ENCODE data around the gene BCCIP.

DNA sequence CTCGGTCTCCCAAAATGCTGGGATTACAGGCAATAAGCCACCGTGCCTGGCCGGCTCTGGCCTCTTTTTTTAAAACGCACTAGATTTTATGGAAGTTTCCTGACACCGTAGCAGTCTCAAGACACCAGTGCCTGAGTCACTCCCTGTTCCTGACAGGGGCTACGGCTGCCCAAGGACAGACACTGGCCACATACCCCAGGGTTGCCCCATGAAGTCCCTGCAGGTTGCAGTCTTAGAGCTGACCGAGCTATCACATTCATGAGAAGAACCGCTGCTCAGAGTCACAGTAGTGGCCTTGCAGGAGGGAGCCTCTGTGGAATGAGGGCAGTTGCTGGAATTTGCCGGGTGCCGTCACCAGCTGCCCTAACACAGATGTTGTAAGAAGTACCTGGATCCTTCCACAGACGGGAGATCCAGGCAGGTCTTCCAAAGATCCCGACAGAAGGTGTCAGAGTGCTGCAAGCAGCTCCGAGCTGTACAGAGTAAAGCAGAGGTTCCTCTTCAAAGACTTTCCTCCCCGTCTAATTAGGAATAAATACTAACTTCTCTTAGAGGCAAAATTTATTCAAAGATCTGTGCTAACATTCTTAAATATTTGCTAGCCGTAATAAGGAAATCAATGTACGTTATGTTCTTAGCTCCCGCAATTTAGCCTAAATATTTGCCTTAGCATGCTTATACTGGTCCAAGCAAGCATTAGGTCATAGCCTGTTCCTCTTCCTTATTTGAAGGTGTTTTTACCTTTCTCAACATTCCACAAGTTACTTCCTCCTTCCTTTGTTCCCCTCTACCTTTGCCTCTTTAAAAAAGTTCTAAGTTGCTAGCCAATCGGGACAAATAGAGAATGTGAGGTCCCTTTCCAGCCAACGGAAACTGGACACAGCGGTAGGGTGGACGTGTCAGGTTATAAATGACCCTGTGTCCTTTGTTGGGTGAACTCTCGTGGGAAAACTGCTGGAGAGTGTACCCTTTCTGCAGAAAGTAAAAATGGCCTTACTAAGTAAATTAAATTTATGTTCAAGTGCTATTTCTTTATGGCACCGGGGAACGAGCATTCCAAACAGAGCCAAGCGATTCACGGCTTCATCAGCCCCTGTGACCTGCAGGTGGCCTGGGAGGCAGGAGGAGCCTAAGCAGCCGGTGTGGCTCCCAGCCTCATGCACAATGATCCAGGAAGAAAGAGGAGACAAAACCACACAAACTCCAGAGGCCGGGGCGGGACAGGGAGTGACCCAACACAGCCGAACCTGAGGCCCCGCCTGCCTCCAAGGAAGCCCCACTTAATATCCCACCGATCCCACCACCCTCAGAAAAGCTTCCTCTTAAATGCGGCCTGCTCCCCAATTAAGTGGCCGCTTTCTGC is 19.2 kb downstream of the CTBP2 start:
- RRBS, result 96% methylated on average over 5 of the region's 34 CpGs

- RRBS, result no CpG with 5 or more reads among the region's 29 CpGs
These were observed 12.4 kb downstream of the CTBP2 start for GRCh38 chr10:125015276-125016132.

- RRBS, result no CpG with 5 or more reads among the region's 27 CpGs
These were observed 11.2 kb downstream of the CTBP2 start for GRCh38 chr10:125016328-125017462.

DNA sequence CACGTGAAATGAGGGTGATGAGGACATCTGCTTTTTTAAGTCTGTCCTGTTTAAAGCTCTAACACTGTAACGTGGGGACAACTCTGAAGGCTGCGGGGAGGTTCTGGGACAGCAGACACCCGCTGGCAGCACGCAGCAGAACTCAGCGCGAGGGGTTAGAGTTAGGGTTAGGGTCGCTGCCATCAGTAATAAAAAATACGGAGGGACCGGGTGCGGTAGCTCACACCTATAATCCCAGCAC is 34.4 kb upstream of the CTBP2 start:
- RRBS, result no CpG with 5 or more reads among the region's 11 CpGs

- RRBS, result no CpG with 5 or more reads among the region's 18 CpGs
These were observed 58.8 kb upstream of the CTBP2 start for GRCh38 chr10:125086541-125087200.

DNA sequence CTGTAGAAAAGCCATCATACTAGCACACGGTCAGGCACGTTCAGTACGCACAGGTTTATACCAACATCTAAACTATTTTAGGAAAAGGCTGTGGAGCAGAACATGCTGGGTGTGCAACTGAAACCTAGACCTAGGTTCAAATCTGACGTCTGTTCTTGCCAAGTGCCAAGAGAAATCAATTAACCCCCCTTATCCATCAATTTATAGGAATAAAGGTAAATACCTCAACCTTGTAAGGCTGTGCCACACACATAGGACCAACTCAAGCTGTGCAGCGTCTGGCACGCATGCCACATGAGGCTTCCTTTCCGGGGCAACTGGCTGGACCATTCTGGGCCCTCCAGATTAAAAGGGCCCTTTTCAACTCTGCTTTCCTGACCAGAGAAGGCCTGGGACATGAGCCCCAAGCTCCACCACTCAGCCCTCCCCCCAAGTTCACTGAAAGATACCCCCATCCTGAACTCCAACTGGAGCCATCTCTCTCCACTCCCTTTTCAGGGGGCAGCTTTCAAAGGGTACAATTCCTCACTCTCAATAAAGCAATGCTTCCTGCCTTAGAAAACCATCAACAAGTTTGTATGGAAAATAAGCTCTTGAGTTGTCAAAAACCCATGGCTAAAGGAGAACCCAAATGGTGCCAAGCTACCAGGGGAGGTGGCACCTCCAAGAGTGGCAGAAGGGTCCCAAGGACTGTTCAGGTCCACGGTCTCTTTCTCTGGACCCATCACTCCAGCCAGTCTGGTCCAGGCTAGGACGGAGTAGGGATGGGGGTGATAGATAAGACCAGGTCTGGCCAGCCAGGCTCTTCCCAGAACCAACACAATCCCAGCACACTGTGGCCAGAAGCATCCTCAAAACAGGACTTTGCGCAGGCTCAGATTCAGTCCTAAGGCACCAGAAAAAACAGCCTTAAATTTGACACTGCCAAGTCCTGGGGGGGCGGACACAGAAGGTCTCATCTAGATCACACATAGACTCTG is 71.5 kb upstream of the CTBP2 start:
- RRBS, result no CpG with 5 or more reads among the region's 11 CpGs

GRCh38 chr10:125122568-125123511 is 95.0 kb upstream of the CTBP2 start:
- RRBS, result no CpG with 5 or more reads among the region's 17 CpGs

DNA sequence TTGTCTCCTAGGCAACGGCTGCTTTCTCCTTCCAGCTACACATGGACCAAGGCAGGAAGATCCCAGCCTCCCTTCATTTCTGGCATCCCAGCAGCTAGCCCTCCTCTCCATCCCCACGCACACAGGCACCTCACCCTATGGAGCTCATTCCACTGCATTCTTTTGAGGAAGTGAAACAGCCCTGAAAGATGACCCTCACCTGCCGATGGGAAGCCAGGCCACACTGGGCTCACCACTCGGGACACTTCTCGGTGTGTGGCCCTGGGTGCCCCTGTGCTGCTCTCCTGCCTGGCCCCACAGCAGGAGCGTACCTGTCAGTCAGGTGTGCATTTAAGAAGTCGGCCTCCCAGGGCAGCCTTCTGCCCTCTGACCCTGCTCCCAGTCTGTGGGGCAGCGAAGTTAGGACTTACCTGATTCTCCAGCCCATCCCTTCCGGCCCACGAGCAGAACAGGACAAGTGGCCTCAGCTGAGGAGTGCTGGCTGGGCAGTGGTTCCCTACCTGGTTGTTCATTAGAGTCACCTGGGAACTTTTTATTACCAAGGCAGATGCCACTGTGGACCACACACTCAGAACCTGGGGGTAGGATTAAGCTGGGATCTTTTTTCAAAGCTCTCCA is 107.8 kb upstream of the CTBP2 start:
- RRBS, result no CpG with 5 or more reads among the region's 10 CpGs

DNA sequence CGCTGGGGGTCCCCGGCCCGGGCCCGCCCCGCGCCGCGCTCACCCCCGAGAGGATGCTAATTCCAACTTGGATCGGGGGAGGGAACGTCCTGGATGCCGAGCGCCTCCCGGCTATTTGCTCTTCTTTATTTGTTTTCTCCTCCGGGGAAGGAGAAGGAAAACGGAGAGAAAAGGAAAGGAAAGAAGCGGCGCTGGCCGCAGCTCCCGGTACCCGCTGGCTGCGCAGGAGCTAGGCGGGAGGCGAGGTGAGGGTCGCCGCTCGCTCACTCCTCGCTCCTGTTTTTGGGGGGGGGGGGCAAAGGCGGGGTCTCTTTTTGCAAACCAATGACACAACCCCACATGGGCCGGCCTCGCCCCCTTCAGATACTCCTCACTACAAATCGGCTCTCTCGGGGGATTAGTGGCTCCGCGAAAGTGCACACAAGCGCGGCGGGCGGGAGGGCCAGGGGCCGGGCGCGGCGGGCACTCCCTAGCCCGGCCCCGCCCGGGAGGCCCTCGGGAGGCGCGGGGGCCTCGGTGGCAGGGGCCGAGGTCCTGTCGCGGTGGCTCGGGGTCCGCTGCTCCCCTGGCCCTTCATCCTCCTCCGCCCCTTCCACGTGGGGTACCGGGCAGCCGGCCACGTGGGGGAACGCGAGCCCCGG is 133.0 kb upstream of the CTBP2 start:
- RRBS, result 2% methylated on average over 29 of the region's 63 CpGs

DNA sequence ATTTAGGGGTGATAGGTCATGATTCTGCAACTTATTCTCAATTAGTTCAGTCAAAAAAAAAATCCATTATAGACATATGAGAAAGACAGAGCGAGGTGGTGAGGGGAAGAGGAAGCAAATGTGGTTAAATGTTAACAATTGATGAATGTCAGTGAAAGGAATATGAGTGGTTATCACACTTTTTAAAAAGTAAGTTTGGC is 253.5 kb upstream of the CTBP2 start:
- RRBS, result no CpG with 5 or more reads among the region's 1 CpG

DNA sequence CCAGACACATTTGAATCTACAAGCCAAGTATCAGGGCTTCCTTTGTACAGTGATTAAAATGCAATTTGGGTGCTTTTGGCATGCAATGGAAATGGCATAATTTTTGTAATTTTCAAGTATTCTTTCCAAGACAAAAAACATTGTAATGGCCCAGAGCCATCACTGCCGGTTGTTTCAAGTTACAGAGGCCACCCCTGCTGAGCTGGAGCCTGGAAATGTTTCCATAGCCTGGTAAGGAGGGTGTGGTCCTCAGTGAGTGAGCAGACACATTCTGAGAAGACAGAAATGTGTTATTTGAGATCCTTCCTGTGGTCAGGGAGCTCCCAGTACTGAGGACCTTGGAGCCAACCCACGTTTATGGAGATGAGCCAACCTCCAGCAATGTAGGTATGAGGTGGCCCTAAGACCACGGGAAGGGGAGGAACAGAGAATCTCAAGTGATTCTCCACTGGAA is 20.9 kb downstream of the TEX36 start:
- RRBS, result no CpG with 5 or more reads among the region's 3 CpGs

DNA sequence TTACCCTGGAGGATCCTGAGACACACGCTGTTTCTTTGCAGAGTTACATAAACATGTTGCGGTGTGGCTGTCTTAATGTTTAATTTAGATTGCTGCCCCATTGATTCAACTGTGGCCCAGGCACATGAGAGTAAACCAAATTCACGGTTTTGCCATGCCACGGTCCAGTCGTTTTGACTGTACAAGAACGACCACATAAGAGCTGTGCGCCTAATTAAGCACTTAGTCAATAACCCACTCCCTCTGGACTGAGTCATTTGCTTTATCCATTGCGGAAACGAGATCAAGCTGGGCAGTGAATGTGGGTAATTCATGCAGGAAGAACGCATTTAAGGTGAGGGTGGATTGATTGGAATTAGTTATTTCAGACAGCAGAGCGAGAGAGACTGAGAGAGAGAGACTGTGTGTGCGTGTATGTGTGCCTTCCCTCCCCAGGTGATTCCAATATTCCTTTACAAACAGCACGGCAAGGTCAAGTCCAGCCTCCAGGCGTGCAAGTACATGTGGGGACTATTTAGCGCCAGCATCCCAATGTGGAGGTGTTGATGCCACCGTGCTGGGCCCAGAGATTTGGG is 8.3 kb upstream of the TEX36 start:
- RRBS, result no CpG with 5 or more reads among the region's 16 CpGs

DNA sequence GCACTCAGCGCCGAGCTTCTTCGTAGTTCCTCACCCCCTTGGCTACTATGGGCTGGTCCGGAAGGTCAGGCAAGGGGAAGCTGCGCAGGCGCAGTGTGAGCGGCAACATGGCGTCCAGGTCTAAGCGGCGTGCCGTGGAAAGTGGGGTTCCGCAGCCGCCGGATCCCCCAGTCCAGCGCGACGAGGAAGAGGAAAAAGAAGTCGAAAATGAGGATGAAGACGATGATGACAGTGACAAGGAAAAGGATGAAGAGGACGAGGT is at the start of gene BCCIP:
TSS of gene BCCIP (plus strand) at position 96 of the 262 bp plus-strand sequence.
- RRBS, result 2% methylated on average over 9 of the region's 20 CpGs

DNA sequence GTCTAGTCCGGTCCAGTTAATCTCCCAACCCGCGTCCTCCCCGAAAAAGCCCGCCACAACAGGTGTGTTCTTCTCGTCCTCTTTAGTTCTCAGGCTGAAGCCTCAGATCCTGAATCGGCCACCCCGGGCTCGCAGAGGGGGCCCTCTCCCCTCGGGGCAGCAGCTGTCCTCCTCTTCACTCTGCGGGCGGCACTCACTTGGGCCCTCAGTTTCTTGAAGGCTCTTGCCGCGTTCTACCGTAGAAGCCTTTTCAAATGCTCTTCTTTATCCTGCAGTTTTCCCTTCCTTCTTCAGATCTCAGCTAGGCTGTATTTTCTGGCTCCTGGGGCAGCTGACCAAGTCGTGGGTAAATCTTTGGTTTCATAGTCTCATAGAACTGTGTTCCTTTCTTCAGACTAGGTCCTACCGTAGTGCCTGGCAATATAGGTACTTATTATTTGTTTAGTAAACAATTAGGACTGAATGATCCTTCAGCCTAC is 605 bp downstream of the BCCIP start:
- RRBS, result 5% methylated on average over 6 of the region's 17 CpGs

GRCh38 chr10:125902927-125903320 is 6.6 kb downstream of the FANK1 start:
- RRBS, result no CpG with 5 or more reads among the region's 2 CpGs

GRCh38 chr10:126041689-126042894 is 145.7 kb downstream of the FANK1 start:
- RRBS, result no CpG with 5 or more reads among the region's 21 CpGs

- RRBS, result no CpG with 5 or more reads among the region's 10 CpGs
These were observed 174.3 kb downstream of the FANK1 start for GRCh38 chr10:126070396-126071270.

DNA sequence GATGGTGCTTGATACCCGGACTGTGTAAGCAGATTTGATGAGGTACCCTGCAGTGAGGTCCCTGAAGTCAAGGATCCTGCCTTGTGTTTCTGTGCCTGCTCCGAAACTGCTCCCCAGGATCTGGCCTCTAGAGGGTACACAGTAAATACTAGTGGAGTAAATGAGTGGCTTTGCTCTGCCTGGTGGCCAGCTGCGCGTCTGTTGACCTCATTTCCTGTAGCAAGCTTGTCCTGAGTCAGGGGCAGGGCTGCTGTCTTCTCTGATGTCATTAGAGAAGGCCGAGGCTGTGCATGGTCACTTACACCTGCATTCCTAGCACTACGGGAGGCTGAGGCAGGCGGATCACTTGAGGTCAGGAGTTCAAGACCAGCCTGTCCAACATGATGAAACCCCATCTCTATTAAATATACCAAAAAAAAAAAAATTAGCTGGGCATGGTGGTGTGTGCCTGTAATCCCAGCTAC is 191.8 kb downstream of the FANK1 start:
- RRBS, result no CpG with 5 or more reads among the region's 7 CpGs

DNA sequence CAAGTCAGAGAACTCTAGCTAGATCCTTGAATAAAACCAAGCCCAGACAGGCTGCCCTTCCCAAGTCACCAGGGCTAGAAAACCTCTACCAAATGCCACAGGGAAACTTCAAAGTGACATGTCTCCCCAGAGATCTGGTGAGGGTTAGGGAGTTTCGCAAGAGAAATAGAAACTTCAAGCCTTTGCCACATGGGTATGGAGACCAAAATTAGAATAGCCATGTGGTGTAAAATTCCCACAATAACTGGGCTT is 14.4 kb downstream of the ADAM12 start:
- RRBS, result no CpG with 5 or more reads among the region's 1 CpG

DNA sequence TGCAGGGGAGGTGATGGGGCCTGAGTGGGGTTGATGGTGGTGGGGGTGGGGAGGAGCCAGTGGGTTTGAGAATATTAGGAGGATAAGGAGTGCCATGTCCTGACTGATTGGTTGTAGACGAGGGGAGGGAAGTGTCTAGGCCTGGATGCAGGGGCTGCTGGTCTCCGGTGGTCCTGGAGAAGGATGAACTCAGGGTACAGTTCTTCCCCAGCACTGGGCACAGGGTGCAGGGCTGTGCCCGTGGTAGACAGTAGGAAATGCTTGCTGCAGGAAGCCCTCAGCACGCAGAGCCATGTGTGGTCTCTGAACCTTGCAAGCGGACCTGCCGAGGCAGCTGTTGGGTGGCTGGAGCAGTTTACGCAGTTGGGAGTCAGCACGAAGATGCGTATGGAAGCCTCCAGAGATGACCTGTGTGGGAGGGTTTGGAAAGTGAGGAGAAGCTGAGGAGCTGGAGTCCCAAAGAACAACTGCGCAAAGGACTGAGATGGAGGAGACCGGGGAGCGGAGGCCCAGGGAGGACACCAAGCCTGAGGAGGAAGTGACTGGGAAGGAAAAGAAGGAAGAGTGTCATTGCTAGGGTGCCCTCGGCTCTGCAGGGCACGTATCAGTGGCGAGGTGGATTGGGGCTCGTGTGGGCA is 39.0 kb downstream of the DOCK1 start:
- RRBS, result no CpG with 5 or more reads among the region's 16 CpGs